HCT116 (cell line): ENCODE measurements around a stretch of chr21.

GRCh38 chr21:34933872-34934587 lies 115.1 kb downstream of the RUNX1 start:
- RRBS: no CpG with 5 or more reads among the region's 2 CpGs

DNA sequence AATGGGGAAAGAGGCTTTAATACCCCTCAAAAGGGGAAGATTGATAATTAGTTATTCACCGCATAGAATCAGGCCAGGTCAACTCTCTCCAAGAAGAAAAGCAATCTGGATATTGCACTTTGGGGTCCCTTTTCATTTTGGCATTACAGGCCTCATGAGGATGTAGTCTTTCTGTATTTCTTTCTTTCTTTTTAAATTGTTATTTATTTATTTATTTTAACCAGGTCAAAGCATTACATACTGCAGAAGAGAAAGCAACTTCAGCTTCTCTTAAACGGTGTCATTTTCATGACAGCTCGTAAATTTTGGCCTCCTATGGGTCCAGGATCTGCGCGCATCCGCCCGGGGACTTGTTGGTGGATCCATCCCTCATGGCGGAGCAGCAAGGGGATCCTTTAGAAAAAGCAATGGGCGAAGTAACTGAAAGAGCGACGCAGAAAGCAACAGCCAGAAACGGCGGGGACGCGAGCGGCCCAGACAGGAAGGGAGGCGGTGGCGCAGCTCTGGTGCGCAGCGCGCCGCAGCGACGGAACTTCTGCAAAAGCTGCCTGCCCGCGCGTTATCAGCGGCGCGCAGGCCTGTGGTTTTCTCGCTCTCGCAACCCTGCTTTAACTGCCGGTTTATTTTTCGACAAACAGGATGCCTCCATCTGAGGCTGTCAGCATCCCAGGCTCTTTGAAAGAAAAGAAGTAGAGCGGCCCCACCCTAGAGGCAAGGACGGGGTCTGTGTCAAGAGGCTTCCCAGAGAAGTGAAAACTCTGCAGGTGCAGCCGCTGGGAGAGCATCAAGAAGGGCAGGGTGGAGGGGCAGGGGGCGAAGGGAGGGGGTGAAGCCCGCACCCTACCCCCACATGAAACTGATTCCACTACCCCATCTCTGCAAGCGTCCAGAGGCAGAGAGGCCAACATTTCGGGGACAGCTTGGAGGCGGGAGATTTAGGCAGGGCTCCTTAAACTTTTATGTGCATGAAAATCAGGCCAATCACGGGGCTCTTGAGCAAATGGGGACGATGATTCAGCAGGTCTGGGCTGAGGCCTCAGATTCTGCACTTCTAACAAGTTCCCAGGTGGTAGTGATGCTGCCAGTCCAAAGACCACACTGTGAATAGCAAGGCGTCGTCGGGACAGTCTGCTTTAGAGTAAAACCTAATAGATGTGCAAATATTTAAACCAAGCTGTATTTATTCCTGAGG lies 22.4 kb downstream of the RUNX1 start:
- RRBS: no CpG with 5 or more reads among the region's 47 CpGs

- RRBS: 78% methylated on average over 7 of the region's 23 CpGs
Measured at GRCh38 chr21:35528471-35529180, 479.5 kb upstream of the RUNX1 start.

- RRBS: 83% methylated on average over 3 of the region's 17 CpGs
Measured at GRCh38 chr21:35905019-35906074, 155.0 kb downstream of the SETD4 start.

DNA sequence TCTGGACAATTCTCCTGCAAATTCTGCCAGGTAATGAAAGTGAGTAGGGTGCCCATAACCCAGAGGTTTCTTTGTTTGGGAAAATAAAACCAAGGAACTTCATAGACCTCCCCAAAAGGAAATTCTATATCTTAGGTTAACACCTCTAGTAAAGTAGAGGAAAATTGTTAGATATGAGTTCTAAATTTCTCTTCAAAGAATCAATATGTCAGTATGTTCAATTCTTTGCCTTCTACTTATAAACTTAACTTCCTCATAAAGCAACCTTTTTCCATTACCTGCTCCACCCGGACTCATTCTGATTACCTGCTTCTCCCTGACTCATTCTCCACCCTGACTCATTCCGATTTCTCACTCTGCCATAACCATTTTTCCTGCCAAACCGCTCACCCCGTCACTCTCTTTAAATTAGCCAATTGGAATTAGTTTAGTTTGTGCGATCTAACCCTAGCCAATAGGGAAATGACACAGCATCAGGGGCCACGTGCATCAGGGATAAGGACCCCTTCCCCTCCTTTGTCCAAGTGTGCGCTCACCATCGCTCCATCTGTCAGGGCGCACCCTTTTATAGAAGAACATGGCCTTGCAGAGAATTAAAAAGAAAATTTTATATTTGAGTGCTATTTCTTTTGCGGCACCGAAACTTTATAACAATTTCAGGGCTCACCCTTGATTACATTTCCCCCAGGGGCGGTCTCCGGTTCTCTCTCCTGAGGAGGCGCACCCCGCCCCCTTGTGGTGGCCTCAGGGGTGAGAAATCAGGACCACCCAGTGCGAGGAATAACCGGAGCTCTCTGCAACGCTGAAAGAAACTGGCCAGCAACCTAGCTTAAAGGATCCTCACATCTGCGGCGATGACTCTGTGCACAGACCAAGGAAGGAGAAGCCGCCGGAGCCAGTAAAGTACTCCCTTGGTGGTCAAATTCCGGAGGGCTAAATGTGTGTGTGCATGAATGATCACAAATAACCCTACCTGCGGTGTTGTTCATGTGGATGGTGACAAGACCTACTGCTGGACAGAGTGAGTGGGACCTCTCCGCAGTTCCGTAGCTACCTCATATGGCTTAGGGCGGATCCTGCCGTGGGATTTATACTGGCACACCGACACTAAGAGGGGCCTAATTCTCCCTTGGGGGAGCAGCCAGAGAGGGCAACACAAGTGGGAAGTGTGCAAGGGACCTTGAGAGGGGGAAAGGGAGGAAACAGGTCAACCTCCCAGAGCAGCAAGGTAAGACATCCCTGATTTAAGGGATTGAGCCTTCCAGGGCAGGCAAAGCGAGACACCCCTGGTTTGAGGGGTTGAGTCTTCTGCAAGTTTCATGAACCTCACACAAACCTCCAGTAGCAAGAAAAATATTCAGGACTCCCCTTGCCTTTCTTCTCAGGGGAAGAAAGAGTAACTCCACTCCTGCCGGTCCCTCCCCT lies 30.3 kb upstream of the CBR3 start:
- RRBS: 84% methylated on average over 6 of the region's 31 CpGs

- RRBS: no CpG with 5 or more reads among the region's 24 CpGs
Measured at GRCh38 chr21:36112620-36113507, 22.0 kb upstream of the CBR3 start.

- RRBS: no CpG with 5 or more reads among the region's 8 CpGs
Measured at GRCh38 chr21:36127264-36127763, 7.6 kb upstream of the CBR3 start.

- RRBS: no CpG with 5 or more reads among the region's 22 CpGs
Measured at GRCh38 chr21:36155253-36155975, 1.2 kb upstream of the DOP1B start.

- RRBS: no CpG with 5 or more reads among the region's 4 CpGs
Measured at GRCh38 chr21:36173810-36174166, 17.2 kb downstream of the DOP1B start.

- RRBS: no CpG with 5 or more reads among the region's 6 CpGs
Measured at GRCh38 chr21:36187066-36187534, 30.5 kb downstream of the DOP1B start.

GRCh38 chr21:36382407-36382606 lies 2.9 kb upstream of the CHAF1B start:
- RRBS: no CpG with 5 or more reads among the region's 3 CpGs

DNA sequence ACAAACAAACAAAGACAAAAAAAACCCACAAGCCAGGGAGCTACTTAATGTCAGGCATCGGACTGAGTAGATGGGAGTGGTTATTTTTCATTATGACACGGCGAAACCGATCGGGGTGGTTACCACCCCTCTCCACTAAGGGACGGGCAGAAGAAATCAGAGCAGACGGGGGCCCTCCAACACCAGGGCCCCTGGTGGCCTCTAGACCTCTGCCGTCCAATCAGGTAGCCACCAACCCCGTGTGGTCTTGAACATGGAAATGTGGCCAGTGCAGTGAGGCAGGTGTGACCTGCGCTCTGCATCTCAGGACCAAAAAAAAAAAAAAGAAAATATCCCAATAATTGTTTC lies 48.1 kb downstream of the SIM2 start:
- RRBS: no CpG with 5 or more reads among the region's 10 CpGs

DNA sequence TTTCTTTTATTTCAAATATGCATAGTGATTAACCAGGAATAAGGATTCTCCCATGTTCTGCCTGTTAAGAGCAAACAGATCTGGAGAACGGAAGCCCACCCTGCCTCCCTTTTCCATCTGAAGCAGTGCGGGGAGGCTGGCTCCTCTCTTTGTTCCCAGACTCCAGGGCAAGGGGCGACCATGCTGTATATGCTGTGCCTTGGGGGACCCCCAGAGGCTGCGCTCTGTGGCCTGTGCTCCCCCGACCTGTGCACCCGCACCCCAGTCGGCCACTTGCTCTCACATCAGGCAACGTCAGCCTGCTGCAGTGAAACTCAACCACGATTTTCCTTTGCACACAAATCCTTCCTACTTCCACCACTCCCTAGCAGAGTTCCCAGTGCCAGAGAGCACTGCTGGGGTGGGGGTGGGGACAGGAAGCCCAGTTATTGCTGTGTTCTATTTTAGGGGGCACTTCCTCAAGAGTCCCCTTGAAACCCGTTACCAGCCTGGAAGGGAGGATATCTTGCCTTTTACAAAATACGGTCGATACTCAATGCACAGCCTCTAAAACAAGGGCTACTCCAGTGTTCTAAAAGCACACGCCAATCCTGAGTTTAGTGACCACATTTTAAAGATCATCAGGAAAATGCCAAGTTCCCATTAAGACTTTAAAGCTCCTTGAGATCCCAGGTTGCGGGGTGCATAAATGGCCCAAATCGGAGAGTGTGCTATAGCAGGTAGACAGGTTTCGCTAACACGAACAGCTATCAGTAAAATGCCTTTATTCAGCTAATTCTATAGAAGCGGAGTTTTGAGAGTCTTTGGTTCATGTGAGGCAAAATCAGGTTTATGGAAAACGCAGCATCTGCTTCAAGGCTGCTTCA lies 52.6 kb downstream of the SIM2 start:
- RRBS: no CpG with 5 or more reads among the region's 19 CpGs

DNA sequence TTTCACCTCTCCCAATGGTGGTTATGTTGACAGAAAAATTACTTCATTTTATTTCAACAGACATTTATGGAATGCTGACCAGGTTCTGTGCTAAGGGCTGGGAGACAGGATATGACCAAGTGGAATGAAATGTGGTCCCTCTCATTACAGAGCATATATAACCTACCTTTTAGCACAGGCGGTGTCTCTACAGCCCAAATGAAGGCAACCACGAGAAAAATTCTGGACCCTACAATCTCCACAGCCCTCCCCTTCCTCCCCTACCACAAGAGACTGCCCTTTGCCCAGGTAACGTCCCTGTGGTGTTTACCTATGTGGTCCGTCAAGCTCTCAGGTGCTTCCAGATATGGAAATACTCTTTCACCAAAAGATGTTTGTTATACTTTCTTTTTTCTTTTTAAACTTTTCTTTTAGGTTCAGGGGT lies 105.5 kb downstream of the HLCS start:
- RRBS: no CpG with 5 or more reads among the region's 4 CpGs

GRCh38 chr21:37046940-37047545 lies 25.8 kb downstream of the PIGP start:
- RRBS: no CpG with 5 or more reads among the region's 8 CpGs

DNA sequence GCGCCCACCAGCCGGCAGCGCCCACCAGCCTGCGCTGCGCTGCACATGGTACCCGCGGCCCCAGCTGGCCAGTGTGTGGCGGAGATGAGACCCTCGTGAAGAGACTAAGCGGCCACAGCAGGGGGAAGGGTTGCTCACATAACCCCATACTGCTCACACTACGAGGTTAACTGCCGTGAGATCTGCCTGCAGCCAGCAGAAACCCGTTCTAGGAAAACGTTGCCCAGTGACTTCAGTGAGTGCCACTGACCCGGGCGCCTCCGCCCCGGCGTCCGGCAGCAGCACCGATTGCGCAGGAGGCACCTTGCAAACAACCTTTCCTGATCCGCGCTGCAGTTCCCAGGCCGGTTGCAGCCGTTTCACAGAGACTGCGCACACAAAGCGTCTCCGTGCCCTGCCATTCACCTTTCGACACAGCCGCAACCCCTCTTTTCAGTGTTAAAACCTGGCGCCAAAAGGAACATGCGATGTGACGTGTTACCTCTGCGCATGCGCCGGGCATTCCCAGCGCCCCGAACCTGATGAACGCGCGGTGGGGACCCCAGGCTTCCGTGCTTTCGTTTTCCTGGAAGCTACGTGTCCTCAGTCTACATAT lies 9.1 kb downstream of the VPS26C start:
- RRBS: 95% methylated on average over 2 of the region's 45 CpGs

- RRBS: no CpG with 5 or more reads among the region's 5 CpGs
Measured at GRCh38 chr21:37370491-37371166, 4.1 kb downstream of the DYRK1A start.

GRCh38 chr21:37450258-37450962 lies 83.8 kb downstream of the DYRK1A start:
- RRBS: no CpG with 5 or more reads among the region's 6 CpGs

DNA sequence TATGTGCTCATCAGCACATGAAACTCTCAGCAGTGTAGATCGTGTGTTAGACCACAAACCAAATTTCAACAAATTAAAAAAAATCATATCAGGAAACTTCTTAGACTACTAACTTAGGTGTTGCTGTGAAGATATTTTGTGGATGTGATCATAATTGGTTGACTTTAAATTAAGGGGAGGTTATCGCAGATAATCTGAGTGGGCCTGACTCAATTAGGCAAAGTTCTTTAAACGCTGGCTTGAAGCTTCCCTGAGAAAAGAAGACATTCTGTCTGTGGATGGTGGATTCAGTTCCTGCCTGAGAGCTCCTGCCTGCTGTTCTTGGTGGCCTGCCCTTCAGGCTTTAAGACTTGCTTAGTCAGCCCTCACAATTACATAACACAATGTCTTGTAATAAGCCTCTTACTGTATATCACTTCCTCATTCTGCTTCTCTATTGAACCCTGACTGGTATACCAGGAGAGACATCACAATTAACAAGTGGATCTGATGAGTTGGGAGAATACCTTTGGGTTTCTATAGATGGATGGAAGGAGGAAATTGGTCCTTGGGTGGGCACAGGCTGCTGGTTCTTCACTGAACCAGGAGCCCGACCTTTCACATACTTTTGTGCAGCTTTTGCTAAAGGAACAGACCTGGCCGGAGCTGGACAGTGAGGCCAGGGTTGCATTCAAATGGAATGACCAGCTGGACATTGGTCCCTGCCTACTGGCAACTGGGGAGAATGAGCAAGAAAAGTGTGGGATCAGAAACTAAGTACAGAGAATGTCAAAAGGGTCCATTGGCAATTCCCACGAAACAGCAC lies 50.2 kb downstream of the KCNJ6 start:
- RRBS: no CpG with 5 or more reads among the region's 6 CpGs